ENCODE measurements around a stretch of chr10.

DNA sequence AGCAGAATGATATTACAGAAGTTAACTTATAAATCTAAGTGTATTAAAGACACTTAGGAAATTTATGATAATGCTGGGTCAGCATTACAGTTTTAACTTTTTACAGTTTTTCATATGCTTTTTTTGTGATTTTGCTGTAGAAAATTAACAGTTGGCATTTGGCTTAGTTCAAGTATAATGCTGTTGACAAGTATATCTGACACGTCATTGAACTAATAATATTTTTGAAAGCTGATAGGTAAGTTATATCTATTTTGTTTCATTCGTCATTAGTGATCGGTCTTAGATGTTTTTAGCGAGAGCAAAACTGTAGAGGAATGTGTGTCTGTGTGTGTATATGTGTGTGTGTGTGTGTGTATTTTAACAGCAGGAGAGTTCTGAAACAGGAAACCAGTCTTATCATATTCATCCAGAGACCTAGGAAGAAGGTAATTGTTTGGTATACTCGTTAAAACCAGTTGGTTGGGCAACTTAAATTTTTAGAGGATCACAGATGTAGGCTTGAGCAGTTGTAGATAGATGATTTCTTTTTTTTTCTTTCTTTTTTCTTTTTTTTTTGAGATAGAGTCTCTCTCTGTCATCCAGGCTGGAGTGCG is 15.5 kb downstream of the PTEN start:
- PRO-cap, 7 experiments: no peak in any of the 7 experiments

DNA sequence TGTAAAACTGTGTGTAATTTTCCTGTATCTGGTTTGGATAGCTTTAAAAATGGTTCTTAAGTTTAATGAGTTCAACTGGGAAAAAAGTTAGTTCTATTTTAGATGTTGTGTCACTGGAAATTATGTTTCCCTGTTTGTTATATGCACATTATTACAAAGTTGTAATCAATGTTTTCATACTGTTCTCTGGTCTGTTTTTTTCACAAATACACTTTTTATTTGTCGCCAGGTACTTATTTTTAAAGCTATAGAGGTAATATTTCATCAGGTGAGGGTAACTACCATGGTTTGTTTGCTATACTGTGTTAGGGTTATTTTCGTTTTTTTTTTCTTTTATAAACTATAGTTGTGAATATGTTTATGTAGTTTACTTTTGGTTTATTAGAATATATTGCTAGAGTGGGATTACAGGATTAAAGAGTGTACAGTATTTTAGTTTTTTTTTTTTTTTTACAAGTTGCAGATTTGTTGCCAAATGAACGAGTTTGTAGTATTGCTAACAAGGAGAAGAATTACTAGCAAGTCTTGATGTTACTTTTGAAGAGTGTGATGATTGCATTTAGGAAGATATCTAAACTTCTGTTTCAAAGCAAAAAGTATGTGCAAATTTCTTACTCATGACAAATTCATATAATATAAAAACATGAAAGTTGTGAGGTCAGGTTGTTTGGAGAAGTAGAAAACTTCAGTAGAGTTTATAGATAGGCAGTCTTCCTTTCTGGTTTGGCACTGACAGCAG is 16.6 kb downstream of the PTEN start:
- PRO-cap, 7 experiments: no peak in any of the 7 experiments

- PRO-cap, 7 experiments: no peak in any of the 7 experiments
Measured at GRCh38 chr10:88113139-88113715, 249.8 kb downstream of the PTEN start.

DNA sequence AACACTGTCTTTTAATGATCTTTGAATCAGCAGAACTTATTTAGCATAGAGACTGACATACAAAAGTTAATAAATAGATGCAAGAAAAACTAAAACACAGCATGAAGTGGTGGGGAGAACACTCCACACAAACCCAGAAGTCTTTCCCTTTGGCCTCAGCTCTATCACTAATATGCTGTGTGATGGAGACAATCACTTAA is 284.6 kb downstream of the PTEN start:
- PRO-cap, 7 experiments: no peak in any of the 7 experiments

DNA sequence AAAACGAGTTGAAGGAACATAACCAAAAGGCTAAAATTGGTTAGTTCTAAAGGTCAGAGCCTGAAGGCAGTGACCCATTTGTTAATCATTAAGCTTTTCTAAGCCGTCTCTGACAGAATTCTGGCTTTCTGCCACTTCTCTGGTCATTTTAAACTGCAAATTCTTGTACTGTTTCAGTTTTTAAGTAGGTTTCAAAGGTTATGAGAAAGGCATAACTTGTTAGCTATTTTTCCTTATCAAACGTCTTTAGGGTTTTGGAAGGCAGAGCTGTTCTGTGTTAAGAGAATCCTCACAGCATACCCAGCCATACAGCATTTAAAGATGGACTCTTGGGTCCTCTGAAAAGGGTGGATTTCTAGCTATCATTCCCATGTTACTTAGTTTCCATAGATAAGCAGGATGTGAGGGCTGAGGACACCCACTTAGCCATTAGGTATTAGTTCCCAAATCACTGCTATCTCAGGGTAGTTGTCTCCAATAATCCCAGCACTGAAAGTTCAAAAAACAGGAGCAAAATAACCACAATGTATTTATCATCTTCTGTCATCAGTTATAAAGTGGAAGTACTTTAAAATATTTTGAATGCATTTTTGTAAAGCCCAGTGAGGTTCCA is 196.7 kb downstream of the RNLS start:
- PRO-cap, 7 experiments: no peak in any of the 7 experiments

DNA sequence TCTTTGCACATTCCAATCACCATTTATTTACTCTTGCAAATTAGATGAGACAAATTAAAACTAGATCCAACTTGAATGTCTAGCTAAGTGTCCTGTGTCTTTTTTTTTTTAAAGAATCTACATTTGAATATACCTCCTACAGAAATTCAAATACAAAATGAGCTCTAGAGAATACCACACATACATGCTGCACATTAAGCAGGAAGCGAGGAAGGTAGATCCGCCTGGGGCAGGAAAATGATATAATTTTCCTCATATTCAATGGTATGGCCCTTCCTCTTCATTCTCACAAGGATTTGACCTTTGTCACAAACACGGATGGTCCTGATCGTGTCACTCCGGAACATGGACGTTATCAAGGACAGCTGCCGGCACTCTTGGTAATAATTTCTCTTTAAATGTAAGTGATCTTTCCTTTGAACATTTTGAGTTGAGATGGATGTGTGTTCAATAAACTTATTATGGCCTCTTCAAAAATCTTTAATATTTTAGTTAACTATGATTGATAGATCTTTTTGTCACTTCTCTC is 2.7 kb upstream of the LIPN start:
- PRO-cap, 7 experiments: no peak in any of the 7 experiments

- PRO-cap, 7 experiments: no peak in any of the 7 experiments
Measured at GRCh38 chr10:88882618-88883049, 2.6 kb downstream of the STAMBPL1 start.

DNA sequence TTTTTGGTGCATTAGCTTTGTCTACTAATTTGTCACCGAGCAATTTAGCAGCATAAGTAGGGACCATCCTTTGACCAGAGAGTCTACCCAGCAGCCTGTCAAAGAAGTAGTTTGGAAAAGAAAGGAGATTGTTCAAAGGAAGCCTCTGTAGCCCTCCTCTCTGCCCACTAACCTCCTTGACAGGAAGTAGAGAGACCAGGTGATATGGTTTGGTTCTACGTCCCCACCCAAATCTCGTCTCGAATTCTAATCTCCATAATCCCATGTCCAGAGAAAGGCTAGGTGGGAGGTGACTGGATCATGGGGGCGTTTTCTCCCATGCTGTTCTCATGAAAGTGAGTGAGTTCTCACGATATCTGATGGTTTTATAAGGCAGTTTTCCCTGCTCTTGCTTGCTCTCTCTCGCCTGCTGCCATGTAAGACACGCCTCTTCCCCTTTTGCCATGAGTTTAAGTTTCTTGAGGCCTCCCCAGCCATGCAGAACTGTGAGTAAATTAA is 898 bp upstream of the ACTA2 start:
- PRO-cap, 7 experiments: no peak in any of the 7 experiments

GRCh38 chr10:89152919-89153442 is 54.1 kb downstream of the CH25H start:
- PRO-cap, 7 experiments: no peak in any of the 7 experiments

GRCh38 chr10:89163483-89164074 is 43.5 kb downstream of the CH25H start:
- PRO-cap, 7 experiments: peak in 3 of 7 experiments; most common plus-strand start chr10:89163945 (in 2); most common minus-strand start chr10:89163761 (in 1)

DNA sequence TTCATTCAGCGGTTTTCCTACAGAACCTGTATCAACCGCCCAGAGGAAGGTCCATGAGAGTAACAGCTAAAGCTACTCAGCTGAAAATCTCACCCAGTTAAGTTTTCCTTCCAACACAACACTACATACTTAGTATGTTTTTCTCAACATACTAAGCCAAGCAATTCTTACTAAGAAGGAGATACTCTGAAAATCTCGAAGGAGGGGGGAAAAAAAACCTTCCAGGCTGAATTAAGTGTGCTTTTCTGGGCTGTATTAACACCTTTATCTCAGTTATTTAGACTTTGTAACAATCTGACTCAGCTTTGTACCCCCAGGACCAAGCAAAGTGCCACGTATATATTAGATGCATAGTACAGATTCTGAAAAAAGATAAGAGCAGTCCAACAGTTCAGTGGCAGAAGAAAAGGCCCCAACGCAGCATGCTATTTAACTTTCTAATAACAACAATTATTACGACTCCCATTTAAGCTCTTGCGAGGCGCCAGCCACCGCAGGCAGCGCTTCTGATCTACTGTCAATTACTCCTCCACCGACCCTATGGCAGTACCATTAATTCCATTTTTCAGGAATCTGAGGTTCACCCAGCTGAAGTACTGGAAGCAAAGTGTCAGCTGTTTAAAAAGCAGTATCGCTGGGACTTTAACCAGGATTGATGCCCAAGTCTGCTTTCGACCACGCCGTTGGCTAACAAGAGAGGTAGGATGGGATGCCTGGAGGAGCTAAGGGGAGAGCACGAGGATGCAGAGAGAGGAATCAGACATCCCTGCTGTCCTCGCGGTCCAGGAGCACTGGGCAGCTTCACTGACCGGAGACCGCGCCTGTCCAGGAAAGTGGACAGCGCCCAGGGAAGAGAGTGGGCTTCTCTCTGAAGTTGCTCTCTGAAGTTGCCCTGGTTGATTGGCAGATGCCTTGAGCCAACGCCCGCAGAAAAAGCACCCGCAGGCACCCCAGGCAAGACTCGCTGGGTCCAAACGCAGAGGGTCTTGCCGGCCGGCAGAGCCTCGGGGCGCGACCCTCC is 617 bp downstream of the LIPA start:
- PRO-cap, 7 experiments: no peak in any of the 7 experiments

- PRO-cap, 7 experiments: no peak in any of the 7 experiments
Measured at GRCh38 chr10:89270119-89270542, 18.6 kb upstream of the LIPA start.

GRCh38 chr10:89302600-89303152 is 830 bp downstream of the IFIT2 start:
- PRO-cap, 7 experiments: peak in 1 of 7 experiments; most common minus-strand start chr10:89302932 (in 1)

DNA sequence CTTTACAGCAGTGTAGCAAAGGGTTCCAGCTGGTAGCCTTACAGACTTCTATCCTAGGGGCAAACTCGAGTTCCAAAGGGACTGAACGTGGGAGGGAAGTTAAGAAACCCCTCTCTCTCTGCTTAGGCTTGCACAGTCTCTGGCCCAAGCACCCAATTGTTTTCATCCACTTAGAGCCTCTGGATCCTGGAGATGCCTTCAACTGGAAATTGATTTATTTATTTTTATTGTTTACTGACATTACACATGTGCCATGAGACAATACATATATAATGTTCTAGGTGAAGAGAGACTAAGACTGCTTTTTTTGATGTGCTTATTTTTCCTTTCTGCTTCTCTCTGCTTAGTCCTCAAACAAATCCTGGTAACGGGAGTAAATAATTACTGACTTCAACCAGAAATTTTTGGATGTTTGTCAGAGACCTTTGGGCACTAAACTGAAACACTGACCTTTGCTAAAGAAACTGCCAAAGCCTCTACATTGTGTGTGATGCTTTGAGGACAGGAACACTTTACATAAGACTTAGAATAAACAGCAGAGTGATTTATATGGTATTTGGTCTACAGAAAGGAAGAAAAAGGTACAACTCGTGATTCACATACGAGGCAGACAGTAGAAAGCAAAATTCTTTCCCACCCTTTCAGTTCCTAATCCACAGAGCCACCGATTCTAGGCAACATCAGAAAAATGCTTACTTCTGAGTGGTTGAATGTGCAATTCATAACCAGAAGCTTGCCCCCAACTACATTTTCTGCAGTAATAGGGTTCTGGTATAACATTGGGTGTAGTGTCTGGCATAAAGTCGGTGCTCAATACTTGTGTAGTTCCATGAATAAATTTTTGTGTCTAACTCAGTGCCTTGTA is 59.9 kb downstream of the SLC16A12 start:
- PRO-cap, 7 experiments: no peak in any of the 7 experiments

DNA sequence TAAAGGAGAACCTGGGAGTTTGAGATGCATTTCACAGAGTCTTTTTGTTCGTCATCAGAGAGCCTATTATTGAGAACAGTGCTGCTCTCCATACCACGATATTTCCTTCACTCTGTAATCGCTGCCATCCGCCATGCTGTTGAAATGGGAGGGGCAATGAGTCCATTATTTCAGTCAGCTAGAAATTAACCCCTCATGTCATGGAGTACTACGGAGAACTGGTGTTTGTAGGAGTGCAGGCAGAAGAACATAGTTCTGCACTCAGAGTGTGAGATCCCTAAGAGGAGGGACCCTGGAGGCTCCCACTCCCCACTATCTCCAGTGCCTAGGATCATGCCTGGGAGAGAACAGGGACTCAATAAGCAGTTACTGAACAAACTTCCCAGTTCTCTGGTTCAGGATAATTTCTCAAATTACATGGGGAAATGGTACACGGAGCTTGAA is 59.2 kb downstream of the SLC16A12 start:
- PRO-cap, 7 experiments: no peak in any of the 7 experiments

- PRO-cap, 7 experiments: no peak in any of the 7 experiments
Measured at GRCh38 chr10:89556461-89556817, 21.0 kb upstream of the SLC16A12 start.

GRCh38 chr10:89591463-89592313 is 53.4 kb downstream of the PANK1 start:
- PRO-cap, 7 experiments: no peak in any of the 7 experiments

GRCh38 chr10:89592473-89592928 is 52.5 kb downstream of the PANK1 start:
- PRO-cap, 7 experiments: no peak in any of the 7 experiments

DNA sequence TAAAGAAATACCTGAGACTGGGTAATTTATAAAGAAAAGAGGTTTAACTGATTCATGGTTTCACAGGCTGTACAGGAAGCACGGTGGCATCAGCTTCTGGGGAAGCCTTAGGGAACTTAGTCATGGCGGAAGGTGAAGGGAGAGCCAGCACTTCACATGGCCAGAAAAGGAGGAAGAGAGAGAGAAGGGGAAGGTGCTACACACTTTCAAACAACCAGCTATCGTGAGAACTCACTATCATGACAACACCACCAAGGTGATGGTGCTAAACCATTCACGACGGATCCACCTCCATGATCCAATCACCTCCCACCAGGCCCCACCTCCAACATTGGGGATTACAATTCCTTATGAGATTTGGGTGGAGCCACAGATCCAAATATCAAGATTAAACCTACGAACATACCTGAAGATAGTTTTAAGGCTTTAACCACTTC is 23.9 kb upstream of the PANK1 start:
- PRO-cap, 7 experiments: no peak in any of the 7 experiments

DNA sequence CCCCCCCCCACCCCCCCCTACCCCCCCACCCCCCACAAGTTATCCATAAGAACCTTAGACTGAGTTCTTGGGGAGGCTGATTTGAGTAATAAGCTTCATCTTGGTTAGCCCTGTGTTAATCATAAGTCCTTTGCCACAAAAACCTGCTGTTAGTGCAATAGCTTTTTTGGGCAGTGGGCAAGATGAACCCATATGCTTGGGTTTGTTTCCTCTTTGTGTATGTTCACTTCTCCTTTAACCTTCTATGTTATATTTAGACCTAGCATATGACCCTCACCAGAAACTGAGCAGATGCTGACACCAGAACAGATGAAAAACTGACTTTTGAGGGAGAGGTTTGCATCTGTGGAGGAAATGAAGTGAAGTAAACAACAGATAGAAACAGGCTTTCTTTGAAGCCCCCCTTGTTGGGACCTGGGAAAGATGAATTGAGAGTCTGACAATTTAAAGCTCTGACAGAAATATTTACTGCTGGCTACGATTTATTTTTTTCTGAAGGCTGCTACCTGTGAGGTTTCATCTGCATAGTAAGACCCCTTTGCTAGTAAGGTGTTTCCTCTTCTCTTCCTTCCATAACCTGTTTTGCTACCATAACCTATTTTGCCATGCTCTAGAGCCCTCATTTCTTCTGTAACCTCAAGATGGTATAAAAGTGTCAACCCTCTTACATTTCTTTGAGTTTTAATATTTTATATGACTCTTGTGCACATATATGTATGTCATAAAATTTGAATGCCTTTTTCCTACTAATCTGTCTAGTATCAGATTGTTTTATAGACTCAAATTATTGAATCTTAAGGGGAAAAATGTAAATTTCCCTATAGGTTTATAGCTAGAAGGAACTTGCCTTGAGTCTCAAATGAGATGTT is 187.5 kb downstream of the KIF20B start:
- PRO-cap, 7 experiments: no peak in any of the 7 experiments

All from T-cell (primary cell).